ENCODE results near the gene VKORC1L1.

DNA sequence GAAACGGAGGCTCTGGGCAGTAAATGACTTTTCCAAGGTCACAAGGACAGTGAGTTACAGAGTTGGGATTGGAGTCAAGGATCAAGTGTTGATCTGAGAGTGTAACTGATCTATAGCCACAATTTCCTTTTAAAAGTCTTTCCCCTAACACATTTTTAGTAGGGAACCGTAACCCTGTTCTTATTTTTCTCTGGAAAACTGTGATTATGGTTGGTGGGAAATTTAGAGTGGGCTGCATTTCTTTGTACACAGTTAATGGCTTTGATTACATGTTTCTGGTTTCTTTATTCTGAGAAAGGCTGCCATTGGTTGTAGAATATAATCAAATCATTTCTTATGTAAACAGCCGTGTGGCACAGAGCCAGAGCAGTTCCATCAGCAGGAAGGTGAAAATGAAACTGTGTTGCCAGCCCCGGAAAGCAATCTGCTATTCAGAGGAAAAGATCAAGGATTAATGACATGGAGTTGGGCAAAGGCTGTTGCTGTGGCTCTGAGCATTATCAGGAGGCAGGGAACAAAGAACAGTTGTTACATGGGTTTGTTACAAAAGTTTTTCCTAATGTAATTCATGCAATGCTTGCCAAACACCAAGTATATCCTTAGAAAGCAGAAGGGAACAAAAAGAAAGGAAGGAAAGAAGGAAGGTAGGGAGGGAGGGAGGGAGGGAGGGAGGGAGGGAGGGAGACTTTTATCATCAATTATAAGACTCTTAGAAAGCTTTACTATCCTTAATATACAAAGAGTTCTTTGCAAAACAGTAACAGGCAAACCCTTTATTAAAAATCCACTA lies 74.2 kb upstream of the ZNF716 start:
- PRO-cap, result no peak

DNA sequence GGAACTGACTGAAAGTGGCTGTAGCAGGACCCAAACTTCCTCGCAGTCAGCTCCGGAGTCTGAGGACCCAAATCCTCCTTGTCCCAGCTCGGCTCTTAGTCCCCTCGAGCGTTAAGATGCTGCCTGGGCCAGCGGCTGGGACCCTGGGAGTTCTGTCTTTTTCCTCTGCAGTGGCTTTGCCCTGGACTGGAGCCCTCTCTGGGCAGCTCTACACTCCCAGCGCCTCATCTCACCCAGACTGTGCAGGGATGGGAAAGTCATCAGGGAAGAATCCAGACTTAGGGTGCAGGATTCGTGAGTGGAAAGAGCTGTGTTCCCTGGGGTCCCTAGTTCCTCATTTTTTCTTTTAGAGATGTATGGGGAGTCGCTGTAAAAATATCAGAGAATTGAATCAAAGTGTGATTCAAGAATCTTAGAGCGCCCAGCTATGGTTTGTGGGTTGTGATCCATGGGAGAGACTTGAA lies 428 bp downstream of the ZNF716 start:
- PRO-cap, result no peak

GRCh38 chr7:57783627-57783925 lies 333.6 kb downstream of the ZNF716 start:
- PRO-cap, result no peak

- PRO-cap, result no peak
Measured at GRCh38 chr7:60991935-60992283, 3006.7 kb upstream of the ZNF722 start.

GRCh38 chr7:62383309-62383663 lies 1615.4 kb upstream of the ZNF722 start:
- PRO-cap, result unidirectional peak, minus-strand start at chr7:62383542

- PRO-cap, result unidirectional peak, plus-strand start at chr7:65038264
Measured at GRCh38 chr7:65037867-65038735, 31.6 kb upstream of the ERV3-1 start.

- PRO-cap, result bidirectional peak, plus-strand start at chr7:65873074, minus-strand start at chr7:65872899
Measured at GRCh38 chr7:65872740-65873654, at the start of gene VKORC1L1. Gene VKORC1L1, plus strand, starts transcription at chr7:65873074.

GRCh38 chr7:66297071-66297543 lies 92.0 kb downstream of the TPST1 start:
- PRO-cap, result no peak

DNA sequence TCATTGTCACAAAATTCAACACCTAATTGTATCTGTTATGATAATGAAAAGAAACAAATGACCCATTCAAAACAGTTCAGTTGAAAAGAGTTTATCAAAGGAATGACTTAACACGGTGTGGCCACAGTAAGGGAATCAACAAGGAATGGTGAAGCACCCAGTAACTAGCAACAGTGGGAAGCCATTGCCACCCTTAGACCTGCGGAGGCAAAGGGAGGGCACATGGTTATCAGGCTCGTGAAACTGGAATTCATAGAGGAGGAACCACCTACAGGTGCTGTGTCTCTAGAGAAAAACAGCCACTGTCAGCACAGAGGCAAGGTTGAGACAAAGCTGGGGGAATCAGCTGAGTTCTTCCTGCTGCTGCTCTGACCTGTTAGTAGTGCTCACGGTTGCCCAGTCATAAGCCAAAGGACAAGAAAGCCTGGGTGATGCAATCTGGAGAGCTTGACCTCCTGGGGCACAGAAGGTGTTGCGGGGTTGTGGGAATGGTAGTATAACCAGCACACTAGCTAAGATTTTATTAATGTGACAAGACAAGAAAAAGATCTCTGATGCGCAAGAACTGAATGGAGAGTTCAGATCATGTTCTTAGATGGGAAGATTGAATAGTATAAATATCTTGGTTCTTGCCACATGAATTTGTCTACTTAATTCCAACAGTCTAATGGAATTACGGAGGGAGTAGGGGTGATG lies 110.1 kb downstream of the TPST1 start:
- PRO-cap, result unidirectional peak, minus-strand start at position 375 of the sequence

DNA sequence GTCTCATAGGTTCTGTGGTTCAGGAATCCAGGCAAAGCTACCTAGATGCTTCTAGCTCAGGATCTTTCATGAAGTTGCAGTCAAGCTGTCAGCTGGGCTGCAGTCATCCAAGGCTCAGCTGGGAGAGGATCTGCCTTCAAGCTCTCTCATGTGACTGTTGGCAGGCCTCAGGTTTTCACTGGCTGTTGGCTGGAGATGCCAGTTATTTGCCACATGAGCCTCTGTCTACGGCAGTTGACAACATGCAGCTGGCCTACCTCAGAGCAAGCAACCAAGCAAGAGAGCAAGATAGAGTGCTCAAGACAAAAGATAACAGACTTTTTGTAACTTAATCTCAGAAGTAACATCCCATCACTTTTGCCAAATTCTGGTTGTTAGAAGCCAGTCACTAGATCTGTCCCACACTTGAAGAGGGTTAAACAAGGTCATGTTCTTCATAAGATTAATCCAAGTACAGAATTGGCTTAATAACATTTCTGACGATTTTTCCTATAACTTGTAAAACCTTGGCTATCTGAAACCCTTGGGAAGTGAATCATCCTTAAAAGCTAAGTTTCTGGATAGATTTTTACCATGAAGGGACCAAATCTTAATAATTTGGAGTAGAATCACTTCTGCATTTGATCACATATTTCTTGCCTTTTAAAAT lies 125.9 kb downstream of the TPST1 start:
- PRO-cap, result bidirectional peak, plus-strand start at position 201 of the sequence, minus-strand start at position 109 of the sequence

DNA sequence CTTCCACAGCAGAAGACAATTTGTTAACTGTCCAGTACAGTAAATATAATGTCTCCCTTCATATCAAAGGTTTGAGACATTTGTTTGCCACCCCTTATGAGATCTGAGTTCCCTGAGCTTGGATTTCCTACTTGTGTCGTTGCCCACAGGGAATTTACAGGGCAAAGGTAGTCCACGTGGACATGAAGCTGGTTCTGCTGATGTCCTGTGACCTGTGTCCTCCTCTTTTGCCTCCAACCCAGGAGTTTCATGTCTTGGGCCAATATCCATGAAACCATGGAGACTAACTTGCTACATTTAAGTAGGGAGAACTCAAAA lies 172.3 kb upstream of the KCTD7 start:
- PRO-cap, result unidirectional peak, minus-strand start at position 105 of the sequence

DNA sequence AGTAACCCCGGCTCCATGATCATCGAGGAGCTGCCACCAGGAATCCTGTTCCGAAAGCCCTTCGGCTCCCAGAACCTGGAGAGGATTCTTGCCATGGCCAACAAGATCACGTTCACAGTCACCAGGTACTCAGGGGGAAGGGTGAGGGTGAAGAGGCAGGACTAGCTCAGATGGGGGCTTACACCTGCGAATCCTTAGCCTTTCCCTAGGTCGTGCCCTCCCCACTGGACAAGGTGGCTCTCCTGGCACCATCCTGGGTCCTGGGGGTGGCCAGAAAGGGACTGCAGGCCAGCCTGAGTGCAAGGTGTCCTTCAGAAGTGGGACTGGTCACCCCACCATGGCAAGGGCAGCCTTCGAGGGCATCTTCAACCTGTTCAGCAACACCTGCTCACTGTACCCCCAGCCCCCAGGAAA lies 106.4 kb upstream of the KCTD7 start:
- PRO-cap, result no peak

GRCh38 chr7:66591746-66592921 lies 36.5 kb upstream of the KCTD7 start:
- PRO-cap, result unidirectional peak, minus-strand start at chr7:66592095; bidirectional peak, plus-strand start at chr7:66592432, minus-strand start at chr7:66592343

DNA sequence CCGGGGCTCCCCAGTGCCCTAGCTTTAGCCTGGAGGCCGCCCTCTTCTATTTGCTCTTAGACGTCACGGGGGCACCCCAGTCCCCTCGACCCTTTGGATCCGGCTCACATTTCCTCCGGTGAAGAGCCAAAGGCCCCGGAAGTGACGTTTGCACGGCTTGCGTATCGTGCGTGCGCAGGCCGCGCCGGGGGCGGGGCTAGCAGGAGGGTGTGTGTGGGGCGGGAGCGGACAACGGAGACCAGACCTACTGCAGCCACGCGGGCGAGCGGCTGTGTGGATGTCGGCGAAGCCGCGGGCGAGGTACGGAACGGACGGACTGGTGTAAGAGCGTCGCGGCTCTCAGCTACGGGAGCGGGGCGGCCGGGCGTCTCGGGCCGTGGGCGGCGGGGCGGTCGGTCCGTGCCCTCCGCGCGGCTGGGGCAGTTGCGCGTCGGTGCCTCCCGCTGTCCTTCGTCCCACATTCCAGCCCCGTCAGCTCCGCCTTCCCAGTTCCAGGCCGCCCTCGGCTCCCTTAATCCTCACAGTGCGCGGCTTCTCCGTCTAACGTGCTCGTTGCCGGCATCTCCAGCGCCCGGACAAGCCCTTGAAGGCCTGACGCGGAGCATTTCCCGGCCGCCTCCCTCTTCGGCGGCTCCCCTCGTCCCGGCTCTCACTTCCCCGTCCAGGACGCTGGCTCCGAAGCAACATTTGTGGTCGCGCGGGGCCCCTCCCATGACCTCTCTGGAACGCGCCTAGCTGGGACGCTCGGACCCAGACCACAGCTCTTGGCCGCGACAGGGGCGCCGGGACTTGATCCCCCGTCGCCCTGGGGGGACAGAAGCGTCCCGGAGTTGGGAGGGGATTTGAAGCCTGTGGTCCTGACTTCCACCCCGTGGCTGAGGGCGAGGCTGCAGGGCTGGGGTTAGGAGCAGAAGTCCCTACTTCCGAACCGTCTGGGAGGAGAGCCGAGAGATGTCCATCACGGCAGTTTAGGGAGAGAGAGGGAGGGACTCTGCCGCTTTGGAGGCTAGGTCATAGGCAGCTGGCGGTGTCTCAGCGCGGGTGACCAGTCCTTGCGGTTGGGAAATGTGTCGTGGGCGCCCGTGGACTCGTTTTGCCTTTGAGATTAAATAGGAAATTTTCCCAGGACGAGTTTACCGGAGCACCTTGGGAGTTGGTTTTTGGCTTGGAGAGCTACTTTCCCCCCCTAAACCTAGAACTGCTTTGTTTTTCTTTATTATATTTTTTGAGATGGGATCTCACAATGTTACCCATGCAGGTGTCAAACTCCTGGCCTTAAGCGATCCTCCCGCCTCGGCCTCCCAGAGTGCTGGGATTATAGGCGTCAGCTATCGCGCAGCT lies 26.1 kb downstream of the KCTD7 start:
- PRO-cap, result bidirectional peak, plus-strand start at position 241 of the sequence, minus-strand start at position 95 of the sequence; unidirectional peak, plus-strand start at position 521 of the sequence; bidirectional peak, plus-strand start at position 760 of the sequence, minus-strand start at position 650 of the sequence; bidirectional peak, plus-strand start at position 1,030 of the sequence, minus-strand start at position 934 of the sequence

- PRO-cap, result unidirectional peak, plus-strand start at chr7:66970659
Measured at GRCh38 chr7:66970553-66970752, 24.9 kb downstream of the SBDS start.

GRCh38 chr7:66986228-66986890 lies 9.0 kb downstream of the SBDS start:
- PRO-cap, result no peak

DNA sequence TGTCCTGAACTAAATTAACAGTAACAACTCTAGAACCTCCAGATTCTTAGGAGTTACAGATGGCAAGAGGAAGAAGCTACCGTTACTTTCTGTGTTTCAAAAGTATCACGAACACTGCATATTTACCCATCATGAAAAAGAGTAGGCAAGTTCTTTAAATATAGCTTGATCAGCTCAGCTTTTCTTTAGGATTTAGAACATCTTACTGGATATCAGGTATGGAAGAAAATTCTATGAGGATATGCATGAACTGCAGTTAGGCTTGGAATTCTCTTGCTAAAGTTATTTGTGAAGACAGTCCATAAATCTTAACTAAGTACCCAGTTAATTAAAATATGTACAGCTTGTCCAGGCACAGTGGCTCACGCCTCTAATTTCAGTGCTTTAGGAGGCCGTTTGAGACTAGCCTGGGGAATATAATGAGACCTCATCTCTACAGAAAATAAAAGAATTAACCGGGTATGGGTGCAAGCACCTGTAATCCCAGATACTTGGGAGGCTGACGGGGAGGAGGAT lies 1055.0 kb upstream of the AUTS2 start:
- PRO-cap, result no peak

GRCh38 chr7:69394281-69394729 lies 204.0 kb upstream of the AUTS2 start:
- PRO-cap, result no peak

GRCh38 chr7:69719485-69720099 lies 121.3 kb downstream of the AUTS2 start:
- PRO-cap, result no peak

DNA sequence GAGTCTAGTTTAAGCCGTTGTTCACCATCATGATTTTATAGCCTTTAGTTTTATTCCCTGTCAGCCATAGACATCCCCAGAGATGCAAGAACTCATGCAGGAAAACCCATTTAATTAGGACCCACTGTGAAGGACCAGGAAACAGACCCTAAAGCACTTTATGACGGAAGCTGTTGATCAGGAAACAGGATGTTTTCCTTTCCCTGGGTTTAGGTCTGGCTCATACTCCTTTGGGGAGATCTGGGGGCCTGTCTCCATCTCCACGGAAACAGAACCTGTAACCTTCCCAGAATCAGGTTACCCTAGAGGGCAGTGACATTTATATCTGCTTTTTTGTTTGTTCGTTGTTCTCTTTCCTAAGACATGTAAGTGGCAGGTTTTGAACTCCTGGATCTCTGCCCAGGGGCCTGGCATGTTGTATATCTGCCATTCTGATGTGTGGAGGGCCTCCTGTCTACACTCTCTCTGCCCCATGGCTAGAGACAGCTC lies 657.2 kb upstream of the GALNT17 start:
- PRO-cap, result no peak